Skeletal muscle satellite cell (primary cell): ENCODE results near the genes FAM50A, UBL4A and GAB3.

DNA sequence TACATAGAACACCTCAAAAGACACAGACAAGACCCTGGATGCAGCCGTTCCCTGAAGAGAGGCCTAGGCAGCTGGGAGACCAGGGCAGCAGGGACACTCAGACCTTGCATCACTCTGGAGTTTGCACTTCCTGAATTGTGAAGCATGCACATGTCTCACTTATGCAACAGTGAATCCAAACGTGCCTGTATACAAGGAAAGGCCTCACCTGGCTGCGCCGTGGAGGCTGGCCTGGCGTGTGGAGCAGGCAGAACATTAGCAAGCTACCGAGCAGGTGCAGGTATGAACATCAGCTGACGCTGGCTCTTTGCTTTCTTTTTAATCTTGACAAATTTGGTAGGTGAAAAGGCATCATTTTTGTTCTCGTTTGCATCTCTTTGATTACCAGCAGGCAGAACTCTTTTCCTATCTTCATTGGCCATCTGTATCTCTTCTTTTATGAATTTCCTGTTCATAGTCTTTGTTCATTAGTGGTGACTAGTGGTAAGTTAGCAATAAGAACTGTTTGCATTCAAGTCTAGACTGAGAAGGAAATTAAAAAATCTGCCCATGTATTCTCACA is 37.1 kb upstream of the IRAK1 start:
- CAGE, long polyA plus RNA = no peak

GRCh38 chrX:154084378-154085146 is 13.0 kb downstream of the MECP2 start:
- CAGE, long polyA plus RNA = no peak

DNA sequence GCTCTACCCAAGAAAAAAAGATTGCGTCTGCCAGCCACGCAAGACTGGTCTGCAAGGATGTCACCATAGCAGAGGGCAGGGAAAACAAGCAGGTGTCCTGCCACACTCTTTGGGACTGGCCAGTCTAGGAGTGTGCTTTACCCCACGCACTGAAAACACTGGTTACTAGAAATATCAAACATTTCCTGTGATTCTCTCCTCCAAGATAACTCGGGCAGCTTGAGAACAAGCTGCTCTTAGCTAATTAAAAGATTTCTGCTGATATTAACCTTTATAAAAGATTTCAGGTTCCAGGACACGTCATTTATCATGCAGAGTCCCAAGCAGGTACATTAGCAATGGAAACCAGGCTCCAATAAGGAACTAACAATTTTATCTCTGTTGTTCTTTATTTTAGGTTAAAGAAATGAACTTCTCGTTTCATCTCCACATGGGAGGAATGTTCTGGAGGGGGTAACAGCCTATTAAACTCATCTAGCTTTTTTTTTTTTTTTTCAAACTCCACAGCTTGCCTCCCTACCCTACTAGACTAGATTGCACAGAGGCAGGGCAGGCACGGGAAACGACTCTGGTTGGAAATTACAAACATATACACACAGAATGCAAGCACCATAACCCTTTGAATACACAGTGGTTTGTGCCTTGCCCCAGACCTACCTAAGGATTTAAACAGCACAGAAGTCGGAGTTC is 2.9 kb downstream of the MECP2 start:
- CAGE, long polyA plus RNA = no peak

GRCh38 chrX:154116252-154116866 is 18.8 kb upstream of the MECP2 start:
- CAGE, long polyA plus RNA = no peak

- CAGE, long polyA plus RNA = no peak
These were observed 22.6 kb downstream of the FLNA start for GRCh38 chrX:154351577-154352465.

DNA sequence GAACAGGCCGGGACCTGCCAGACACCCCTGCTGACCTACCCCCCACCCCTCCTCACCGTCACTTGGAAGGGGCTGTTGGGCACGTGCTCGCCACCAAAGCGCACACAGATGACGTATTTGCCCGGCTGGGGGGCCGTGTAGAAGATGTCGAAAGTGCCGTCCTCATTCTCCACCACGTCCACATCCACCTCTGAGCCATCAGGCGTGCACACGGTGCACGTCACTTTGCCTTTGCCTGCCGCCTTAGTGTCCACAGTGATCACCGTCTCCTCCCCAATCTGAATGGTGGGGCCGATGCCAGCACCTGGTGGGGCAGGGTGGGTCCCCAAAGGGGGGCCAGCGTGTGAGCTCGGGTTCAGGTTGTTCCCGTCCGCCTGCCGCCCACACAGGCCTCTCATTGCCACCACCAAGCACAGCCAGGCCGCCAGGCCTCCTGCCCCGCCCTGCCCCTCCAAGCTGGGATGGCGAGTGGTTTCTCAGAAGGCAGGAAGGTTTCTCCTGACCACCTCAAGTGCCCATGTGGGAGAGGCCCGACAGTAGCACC is 19.6 kb downstream of the FLNA start:
- CAGE, long polyA plus RNA = no peak

GRCh38 chrX:154365004-154365690 is 9.3 kb downstream of the FLNA start:
- CAGE, long polyA plus RNA = no peak

- CAGE, long polyA plus RNA = no peak
These were observed 1.2 kb upstream of the EMD start for GRCh38 chrX:154377872-154378405.

DNA sequence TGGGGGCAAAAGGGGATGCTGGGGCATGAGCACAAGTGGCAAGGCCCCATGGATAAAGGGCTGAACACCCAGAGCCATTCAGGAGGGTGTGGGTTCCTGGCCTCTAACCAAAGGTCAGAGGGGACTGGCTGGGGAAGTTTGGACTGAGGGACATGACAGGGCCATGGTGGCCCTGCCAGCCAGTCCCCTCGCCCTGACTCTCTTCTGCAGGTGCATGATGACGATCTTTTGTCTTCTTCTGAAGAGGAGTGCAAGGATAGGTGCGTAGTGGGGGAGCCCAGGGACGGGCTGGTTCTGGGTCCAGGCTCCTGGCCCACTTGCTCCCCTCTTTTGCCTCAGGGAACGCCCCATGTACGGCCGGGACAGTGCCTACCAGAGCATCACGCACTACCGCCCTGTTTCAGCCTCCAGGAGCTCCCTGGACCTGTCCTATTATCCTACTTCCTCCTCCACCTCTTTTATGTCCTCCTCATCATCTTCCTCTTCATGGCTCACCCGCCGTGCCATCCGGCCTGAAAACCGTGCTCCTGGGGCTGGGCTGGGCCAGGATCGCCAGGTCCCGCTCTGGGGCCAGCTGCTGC is 1.5 kb downstream of the EMD start:
- CAGE, long polyA plus RNA = no peak

DNA sequence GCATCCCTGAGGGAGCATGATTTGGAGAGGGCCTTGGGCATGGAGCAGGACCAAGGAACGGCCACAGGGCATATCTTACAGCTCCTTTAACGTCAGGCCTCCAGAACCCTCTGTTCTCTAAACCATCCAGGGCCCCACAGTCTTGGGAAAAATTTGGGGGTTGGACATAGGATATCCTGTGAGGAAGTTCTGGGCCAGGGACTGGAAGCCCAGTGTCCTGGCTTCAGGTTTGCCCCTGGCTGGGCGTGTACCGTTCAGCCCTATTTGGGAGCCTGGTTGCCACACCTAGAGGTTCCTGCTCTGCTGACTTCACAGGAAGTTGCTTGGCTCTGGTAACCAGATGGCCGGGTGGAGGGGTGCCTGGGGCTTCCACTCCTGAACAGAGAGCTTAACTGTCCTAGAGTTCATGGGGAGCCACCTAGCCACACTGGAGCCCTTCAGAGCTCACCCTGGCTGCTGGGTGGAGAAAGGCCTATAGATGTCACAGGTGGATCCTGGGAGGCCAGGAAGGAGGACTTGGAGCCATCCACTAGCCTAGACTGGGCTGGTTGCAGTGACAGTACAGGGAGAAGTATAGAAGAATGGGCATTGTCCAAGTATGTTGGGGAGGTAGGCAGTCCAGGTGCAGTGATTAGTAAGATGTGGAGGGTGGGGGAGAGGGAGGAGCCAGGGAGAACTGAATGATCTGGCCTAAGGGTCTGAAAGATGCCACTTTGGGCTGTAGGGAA is 1.2 kb downstream of the TAFAZZIN start:
- CAGE, long polyA plus RNA = no peak

GRCh38 chrX:154443539-154444878 is at the start of gene FAM50A:
Gene FAM50A (plus strand): TSS chrX:154444141.
- CAGE, long polyA plus RNA = no peak

GRCh38 chrX:154472829-154473546 is 6.1 kb downstream of the LAGE3 start:
- CAGE, long polyA plus RNA = no peak

DNA sequence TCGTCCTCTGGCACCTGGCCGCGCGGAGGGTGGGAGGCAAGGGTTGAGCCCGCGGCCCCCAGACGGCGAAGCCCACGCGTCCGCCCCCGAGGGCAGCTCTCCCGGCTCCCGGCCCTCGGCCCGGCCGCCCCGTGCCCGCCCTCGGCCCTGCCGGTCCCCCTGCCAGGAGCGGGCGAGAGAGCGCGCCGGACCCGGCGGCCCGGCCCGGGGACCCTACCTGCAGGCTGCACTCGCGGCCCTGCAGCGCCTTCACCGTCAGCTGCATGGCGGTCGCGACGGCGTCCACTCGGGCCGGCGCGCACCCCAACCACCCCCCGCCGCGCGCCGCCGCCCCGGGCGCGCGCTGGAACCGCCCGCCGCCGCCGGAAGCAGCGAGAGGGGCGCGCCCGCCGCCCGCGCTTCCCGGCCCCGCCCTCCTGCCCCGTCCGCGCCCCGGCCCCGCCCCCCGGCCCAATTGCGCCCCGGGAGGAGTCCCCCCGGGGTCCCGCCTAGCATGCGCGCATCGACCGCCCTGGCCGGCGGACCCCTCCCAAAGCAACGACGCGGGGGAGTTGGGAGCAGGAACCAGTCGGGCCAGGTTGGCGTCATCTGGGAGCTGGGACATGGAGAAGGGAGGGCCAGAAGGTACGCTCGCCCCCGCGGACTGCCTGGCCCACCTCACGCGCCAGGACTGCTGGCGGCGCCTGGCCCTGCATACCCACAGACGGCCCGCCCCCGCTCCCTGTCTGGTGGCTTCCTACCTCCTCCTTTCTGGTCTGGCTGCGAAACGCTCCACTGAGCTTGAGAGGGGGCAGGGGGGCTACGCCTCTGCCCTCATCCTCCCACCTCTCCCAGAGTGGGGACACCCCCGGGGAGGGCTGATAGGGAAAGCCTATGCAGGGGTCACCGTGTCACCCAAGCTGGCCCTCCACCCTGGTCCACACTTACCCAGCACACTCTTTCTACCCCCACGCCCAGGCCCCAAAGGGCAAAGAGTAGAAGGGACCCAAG is at the start of gene UBL4A:
Gene UBL4A, minus strand, starts transcription at position 296 of the 990 bp plus-strand sequence.
- CAGE, long polyA plus RNA = start-site peak on the minus strand centred at position 294 of the sequence, 66 bp wide, 1,418 and 1,271 reads in 2 replicates

DNA sequence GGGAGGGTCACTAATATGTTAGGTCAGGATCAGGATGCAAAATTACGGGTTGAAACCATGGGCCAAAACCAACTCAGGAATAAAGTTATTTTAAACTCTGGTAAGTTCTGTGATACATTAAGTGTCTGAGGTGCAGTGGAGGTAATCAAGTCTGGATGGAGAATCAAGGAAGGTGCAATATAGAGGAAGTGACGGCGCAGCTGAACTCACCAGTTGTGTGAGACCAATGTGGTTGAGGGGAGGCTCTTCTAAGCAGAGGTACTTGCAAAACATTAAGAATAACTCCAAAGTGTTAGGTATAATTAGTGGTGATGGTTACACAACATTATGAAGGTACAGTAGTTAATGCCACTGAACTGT is 19.7 kb downstream of the GAB3 start:
- CAGE, long polyA plus RNA = no peak

- CAGE, long polyA plus RNA = no peak
These were observed at the start of gene GAB3 for GRCh38 chrX:154750909-154751702. Gene GAB3 (minus strand): TSS chrX:154751077.

- CAGE, long polyA plus RNA = no peak
These were observed 1.0 kb upstream of the DKC1 start for GRCh38 chrX:154761352-154762287.

- CAGE, long polyA plus RNA = no peak
These were observed 11.7 kb downstream of the DKC1 start for GRCh38 chrX:154774303-154774823.

GRCh38 chrX:154781357-154782286 is 19.0 kb downstream of the DKC1 start:
- CAGE, long polyA plus RNA = no peak

GRCh38 chrX:155119765-155120252 is 48.5 kb downstream of the BRCC3 start:
- CAGE, long polyA plus RNA = no peak

DNA sequence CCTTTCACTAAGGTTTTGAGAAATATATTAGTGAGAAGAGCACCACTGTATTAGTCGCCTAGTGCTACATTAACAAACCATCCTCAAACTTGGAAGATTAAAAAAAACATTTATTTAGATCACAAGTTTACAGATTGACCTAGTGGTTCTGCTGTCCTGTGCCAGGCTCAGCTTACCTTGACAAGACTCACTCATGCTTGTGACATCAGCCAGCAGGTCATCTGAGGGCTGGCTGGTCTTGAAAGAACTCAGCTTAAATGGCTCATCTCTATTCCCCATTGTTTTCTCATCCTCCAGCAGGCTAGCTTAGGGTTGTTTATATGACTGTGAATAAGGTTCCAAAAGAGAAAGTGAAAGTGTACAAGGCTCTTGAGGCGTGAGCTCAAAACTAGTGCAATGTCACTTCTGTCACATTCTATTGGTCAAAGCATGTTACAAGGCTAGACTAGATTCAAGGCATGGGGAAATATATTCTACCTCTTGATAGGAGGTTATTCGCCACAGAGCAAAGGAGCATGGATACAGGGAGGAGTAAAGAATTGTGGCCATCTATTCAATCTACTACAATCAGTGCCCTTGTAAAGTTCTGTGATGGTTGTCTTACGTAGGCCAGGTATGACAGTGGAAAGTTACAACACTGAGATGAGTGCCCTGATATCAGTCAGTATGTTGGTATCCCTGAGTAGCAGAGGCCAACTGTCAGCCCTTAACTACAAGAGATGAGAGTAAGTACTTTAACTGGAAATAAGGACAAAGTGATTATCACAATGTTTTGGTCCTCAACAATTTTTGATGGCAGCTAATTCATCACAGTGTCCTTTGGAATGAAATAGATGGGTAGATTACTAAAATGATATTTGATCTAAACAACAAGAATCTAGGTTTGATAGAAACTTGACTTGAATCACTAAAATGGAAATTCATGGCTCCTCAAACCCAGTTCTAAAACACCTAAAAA is 19.8 kb upstream of the TMLHE start:
- CAGE, long polyA plus RNA = no peak